ENCODE data around the gene PPP1R9B.

DNA sequence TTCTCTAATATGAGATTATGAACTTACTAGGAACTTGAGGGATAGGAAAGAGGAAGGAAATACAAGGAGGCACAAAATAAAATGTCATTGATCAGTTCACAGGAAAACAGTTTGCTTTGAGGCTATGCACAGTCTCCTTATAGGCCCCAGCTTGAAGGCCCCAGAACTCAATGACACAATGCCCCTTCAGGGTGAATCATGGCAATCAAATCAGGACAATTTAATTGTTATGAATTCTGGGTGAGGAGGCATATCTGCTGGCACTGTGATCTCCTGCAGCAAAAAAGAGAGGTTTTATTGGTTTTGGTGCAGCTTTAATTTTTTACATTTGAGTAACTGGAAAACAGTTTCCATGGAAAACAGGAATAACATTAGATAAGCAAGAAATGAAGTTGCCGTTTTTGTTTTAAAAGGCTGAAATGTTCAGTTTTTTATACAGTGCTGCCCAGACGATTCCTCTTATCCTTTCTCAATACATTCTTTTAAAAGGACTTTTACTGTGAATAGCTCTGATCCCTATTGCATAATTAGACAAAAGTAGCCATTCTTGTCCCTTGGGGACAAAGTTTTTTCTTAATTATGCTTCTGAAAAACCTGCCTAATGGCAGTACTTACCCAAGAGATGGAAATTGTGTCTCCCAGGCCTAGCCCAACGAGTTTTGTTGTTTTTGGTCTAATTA lies 27.4 kb downstream of the NXPH3 start:
- PRO-cap, result no peak

- PRO-cap, result no peak
These were observed 39.2 kb downstream of the SPOP start for GRCh38 chr17:49638628-49639189.

DNA sequence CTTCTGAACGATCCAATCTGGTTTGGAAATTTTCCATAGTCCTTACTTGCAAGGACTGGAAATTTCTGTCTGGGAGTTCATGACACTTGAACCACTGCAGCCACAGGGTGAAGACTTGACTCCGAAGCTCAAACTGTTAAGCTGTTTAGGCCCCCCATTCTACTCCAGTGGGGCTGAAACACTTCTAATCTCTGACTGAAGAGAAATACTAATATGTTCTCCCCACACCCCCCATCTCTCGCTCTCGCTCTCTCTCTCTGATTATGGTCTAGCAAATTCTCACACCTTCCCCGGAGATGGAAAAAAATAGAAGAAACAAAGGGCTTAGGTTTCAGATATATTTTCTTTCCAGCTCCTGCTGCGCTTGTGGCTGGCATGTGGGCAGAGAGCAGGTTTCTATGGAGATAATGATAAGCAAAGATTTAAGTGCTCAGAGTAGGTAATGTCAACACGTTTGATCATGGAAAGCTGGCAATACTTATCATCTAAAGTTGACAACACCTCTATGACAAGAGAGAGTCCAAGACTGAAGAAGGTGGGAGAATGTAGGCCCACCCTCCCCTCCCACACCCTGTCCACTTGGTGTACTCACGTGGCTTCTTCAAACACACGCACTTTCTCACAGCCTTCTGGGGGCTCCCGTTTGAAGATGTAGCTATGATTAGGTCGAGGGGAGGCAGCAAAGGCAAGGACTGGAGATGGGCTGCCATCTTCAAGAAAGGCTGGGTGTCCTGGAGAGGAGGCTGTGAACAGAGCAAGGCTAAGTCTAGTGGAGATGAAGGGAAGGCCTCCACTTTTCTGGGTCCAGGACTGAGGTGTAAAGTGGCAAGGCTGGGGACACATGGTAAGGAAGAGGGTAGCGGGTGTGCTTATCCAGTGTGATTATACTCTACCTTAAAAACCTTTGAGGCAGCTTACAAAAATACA lies 8.1 kb upstream of the SLC35B1 start:
- PRO-cap, result bidirectional peak, plus-strand start at position 453 of the sequence, minus-strand start at position 240 of the sequence

GRCh38 chr17:49742397-49742924 lies 21.5 kb downstream of the FAM117A start:
- PRO-cap, result no peak

DNA sequence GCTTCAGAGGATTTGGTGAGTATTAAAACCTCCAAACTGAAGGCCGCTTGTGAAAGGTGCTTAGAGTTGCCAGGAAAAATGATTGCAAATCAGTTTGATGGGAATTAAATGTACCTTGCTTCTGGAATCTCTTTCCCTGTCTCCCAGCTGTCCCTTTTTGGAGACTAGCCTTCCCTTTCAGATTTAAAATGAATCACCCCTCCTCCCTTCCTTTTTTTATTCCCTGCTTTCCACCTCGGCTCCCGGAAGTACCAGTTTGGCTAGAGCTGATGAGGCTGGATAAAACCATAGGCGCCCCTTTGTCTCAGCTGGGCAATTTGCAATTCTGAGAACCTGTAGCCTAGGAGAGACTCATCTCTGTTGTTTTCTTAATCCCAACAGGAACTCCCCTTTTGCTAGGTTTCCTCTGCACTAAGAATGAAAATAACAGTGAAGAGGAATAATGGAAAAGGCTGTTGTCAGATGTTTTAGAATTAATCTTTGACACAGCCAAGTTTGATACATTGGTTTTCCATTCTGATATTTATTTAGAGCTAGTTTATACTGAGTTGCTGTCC lies 27.5 kb downstream of the KAT7 start:
- PRO-cap, result no peak

GRCh38 chr17:49851317-49851824 lies 3.5 kb upstream of the TAC4 start:
- PRO-cap, result unidirectional peak, plus-strand start at chr17:49851558

DNA sequence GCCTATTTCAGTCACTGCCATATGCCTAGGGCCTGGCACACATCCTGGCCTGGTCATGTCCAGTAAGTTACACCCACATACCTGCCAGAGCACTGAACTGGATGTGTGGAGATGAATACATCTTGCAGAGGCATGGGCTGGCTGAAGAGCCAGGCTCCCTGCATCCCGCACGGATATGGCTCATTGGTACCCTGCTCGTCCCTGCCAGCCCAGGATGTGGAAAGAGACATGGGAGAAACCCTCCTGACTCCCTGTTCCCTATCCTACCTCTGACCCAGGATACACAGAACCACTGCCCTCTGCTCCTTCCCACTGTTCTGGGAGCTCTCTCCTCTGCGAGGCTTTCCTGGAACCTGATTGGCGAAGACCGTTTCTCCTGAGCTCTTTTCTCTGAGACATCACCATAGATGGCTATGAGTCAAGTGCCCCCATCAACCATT lies 40.0 kb upstream of the TAC4 start:
- PRO-cap, result no peak

DNA sequence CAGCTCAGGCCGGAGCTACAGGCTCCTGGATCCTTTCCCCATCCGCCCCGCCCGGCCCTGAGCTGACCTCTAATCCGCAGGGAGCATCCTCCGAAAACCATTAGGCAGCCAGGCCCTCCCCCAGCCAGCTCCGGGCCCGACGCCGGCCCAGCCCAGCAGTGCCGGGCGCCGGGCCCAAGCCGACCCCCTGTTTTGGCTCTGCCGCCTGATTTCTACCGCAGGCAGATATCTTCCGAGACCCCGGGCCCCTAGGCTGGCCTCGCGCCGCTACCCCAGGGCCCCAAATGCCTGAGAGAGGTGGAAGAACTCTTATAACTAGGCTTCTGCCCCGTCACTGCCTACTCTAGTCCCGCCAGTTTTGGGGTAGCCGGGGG lies 42.6 kb upstream of the TAC4 start:
- PRO-cap, result no peak

GRCh38 chr17:49971589-49972033 lies 2.6 kb downstream of the DLX4 start:
- PRO-cap, result no peak

DNA sequence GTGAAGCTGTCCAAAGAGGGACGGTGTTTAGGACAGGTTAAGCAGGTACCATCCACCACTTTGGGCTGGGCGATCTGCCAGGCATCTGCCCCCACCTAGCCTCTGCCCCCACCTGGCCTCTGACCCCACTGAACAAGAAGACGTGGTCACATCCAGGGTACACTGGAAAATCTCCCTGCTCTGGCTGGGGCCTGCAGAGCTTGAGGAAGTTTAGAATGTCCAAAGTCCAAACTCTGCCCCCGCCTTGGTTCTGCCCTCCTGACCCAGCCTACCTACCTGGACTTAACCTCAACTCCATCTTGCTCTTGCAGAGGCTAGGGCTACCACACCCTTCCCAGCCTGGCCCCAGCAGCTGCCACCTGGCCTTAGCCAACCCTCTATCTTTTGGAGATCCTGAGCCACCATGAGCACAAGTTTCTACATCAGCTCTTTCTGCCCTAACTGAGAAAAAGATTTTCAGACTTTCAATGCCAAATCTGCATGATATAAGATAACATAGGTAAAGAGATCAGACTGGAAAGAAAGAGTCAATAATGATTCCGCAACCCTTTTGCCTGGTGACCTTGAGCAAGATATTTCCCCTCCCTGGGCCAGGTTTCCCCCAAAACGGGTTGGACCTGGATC lies 1.8 kb downstream of the ITGA3 start:
- PRO-cap, result no peak

- PRO-cap, result unidirectional peak, minus-strand start at chr17:50059915
These were observed 3.9 kb downstream of the ITGA3 start for GRCh38 chr17:50059775-50060269.

GRCh38 chr17:50078784-50079437 lies 16.2 kb upstream of the PDK2 start:
- PRO-cap, result no peak

GRCh38 chr17:50101406-50102662 lies 6.7 kb downstream of the PDK2 start:
- PRO-cap, result no peak

DNA sequence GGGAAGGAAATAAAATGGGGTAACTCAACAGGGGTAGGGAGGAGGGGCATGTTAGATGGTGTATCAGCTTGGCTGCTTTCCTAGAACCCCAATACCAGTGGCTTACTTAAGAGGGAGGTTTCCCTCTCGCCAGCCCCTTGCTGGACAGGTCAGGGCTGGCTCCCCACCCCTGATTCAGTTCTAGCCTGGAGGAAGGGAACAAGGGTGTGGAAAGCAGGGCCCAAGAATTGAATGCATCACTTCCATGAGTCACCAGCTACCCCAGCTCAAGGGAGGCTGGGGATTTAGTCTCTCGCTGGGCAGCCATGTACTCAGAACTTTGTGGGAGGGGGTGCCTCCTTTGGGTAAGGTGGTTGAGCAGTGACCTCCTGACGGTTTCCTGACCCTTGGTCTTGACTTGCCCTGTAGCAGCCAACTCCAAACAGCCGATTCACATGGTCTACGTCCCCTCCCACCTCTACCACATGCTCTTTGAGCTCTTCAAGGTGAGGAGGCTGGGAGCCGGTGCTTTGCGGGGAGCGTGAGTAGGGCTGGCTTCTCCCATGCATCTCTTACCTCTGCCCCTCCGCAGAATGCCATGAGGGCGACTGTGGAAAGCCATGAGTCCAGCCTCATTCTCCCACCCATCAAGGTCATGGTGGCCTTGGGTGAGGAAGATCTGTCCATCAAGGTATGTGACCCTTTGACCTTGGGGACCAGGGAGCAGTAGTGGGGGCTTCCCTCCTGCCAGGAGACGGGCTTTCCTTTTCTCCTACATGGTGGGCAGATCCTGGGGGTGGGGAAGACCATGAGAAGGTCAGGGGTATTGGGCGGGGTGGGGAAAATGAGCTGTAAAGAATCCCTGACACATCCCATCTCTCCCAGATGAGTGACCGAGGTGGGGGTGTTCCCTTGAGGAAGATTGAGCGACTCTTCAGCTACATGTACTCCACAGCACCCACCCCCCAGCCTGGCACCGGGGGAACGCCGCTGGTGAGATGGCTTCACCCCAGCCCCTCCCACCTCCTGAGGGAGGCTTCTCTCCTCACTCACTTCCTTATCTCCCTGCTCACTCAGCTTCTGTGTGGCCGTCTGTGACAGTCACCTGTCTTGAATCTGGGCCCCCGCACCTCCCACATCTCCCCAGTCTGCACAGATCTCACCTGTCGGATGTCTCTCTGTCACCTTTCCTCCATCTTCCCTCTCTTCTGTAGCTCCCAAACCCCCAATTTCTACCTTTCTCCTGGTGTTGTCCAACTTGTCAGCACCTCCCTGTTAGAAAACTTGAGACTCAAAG lies 13.0 kb downstream of the PDK2 start:
- PRO-cap, result no peak

GRCh38 chr17:50111438-50111960 lies 16.3 kb downstream of the PDK2 start:
- PRO-cap, result unidirectional peak, minus-strand start at chr17:50111688; bidirectional peak, plus-strand start at chr17:50111833, minus-strand start at chr17:50111688

DNA sequence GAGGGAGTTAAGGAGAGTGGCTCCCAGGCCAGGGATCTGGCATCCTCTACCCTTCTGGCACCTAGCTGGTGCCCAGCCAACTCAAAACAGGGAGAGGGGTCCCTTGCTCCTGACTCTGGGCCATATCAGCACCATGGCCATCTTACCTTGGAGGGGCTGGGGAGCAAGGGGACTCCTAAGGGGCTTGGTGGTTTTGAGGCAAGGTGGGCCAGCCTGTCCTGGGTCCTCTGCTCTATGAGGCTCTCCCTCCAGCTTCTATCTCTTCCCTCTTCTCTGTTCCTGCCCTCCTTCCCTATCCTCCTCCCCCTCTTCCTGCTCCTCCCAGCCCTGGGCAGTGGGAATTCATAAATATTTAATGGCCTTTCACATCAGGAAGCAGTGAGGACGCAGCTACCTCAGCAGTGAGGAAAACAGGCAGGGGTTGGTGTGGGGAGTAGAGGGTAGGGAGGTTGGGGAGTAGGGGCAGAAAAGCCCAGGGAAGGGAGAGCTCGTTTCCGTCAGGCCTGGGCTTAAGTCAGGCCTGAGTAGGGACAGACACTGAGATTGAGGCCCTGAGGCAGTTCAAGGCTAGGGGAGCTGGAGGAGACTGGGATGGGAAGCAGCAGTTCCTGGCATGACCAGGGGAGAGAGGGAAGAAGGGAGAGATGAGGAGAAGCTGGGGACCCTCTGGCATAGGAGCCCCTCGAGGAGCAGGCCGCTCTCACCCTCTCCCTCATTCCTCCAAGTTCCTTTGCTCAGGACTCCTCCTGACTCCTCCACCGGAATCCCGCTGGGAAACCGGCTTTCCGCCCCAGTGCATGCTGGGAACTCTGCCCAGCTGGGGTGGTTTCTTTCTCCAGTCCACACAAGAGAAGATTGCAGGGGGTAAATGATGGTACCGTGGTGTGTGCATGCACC lies 6.3 kb downstream of the SAMD14 start:
- PRO-cap, result no peak

DNA sequence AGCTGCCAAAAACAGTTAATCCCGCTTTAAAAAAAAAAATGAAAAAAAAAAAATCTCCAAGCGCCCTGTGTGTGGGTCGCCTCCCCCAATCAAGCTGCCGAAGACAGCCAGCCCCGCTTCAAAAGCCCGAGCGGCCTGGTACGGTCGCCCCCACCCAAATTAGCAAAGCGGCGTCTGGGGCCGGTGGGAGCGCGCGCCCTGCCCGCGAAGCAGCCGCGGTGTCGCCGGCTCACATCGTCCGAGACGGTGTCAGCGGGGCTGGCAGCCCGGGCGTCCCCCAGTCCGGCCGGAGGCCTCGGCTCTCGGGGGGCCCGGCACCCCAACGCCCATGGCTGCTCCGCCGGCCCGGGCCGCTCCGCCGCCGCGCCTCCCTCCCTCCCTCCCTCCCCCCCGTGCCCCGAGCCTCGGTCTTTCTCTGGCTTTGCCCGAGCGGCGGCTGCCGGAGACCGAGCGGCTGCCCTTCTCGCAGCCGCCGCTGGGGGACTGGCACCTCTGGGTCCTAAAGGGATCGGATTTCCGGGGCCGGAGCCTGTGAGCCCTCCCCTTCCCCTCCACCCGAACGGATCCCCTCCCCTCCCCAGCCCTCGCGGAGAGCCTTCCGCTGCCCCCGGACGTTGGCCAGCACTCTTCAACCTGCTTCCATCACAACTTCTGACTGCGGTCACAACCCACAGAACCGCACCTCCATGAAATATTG lies at the start of gene PPP1R9B:
Gene PPP1R9B (minus strand): TSS at position 27 of the 697 bp plus-strand sequence.
- PRO-cap, result unidirectional peak, plus-strand start at position 209 of the sequence; bidirectional peak, plus-strand start at position 624 of the sequence, minus-strand start at position 477 of the sequence

DNA sequence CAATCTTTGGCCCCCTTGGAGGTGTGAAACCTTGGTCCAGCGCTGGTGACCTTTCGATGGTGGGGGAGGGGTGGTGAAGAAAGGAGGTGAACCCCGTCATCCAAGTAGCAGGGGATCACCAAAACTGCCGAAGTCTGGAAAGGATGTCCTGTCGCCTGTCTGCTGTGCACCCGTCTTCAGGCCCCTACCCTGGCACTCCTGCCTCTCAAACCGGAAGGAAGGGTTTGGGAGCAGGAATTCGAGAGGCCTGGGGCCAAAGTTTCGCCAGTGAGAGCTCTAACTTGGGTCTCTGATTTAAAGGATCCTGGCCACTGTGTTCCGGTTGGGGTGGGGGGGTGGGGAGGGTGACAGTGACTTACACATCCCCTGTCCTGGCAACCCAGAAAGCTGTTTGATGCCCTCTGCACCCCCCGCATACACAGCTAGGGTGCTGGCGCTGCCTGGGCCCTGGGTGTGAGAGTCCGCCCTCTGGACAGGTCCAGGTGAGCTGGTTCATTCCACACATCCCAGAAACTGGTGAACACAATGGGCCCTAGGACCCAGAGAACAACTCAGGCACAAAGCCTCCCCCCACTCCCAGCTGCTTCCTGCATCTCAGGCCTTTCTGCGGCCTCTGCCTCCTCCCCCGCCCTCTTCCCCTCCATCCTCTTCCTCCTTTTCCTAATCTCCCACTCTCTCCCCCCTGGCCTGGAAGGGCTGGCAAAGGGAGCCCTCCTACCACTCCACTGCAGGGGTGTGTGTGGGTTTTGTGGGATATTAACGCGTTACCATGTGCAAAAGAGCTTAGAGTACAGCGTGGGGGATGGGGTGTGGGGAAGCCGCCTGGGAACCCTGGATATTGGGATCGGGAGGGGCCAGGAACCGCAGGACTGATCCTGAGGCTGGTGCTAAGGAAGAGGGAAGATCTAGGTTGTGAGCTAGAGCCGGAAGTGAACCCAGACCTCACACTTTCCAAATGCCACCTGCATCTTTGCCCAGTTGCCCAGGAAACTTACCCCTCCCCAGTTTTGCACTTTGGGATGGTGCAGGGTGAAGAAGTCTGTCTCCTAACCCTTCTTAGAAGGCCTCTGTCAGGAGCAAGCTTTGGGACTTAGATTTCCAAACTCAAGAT lies 1.5 kb upstream of the PPP1R9B start:
- PRO-cap, result bidirectional peak, plus-strand start at position 592 of the sequence, minus-strand start at position 515 of the sequence

- PRO-cap, result no peak
These were observed 4.7 kb upstream of the PPP1R9B start for GRCh38 chr17:50154942-50155751.

DNA sequence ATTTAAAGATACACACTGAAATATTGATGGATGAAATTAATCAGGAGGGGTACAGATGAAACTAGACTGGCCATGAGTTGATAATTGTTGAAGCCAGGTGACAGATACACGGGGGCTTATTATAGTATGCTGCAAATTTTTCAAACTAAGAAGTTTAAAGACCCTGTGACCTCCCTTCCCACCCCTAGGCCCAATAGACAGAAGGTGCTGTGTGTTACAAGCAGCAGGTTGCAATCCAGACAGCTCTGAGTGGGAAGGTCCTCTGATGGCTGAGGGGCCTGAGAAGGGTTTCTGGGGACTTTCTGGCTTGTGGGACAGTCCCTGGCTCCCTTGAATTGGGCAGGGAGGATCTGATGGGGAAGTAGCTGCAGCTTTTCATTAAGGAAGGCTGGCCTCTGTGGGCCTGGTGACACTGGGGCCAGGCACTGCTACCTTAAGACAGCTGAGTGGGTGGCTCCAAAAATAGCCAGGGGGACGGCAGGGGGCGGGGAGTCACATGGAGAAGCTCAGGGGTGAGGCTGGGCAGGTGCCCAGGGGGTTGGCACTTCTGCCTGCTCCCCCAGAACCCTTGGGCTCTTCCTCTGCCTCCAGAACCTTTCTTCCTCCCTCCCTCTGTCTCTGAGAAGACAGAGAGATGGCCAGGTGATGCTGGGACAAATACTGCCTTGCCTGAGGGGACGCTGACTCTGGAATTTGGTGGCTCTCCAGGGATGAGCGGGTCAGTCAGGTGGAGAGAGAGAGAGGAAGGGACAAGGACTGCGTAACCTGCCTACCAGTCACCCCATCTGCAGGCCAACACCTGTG lies 2.0 kb upstream of the SGCA start:
- PRO-cap, result no peak

Data from pulmonary lymph node (tissue), 1 donor.